GM06990 (cell line): ENCODE measurements around the gene PRDM11.

DNA sequence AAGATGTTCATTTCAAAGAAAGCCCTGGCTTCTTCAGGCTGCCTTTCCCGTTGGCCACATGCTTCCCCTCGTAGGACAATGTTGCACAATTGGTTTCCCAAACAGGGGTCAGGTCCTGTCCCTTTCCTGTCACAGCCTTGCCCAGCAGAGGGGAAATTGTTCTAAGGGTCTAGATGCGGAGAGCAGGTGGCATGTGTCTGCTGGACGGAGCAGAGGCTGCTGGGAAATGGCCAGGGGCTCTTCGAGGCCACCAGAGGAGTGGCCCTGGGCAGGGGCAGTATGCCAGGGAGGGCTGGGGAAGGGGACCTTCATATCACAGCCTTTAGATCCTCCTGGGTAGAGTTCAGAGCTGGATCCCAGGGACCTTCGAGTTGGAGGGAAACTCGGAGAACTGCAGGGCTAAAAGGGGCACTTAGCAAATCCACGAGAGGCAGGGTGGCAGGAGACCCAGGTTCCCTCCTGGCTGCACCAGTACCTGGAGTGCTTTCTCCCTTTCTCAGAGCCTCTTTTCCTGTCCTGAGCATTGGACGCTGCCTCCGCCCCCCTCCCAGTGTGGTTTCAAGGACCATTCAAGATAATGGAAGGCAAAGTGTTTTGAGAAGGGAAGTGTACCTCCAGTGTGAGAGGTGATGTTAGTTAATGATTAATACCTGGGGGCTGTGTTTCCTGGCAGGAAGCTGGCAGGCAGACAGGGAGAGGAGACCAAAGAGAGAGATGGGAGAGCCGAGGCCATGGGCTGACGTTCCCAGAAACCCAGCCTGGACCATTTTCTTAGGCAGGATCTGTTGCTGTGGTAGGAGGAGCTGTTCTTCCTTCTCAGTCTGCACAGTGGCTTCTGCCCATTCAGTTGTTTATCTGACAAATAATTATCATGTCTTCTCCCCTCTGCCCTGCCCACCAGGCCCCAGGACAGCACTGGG is 42.5 kb downstream of the C11orf96 start:
- RRBS = no CpG with 5 or more reads among the region's 12 CpGs

- RRBS = no CpG with 5 or more reads among the region's 6 CpGs
Measured at GRCh38 chr11:44067327-44067791, 1.3 kb downstream of the ACCS start.

GRCh38 chr11:44525727-44526306 is 39.6 kb upstream of the CD82 start:
- RRBS = 83% methylated on average over 6 of the region's 17 CpGs

- RRBS = 66% methylated on average over 2 of the region's 15 CpGs
Measured at GRCh38 chr11:44531146-44531760, 34.2 kb upstream of the CD82 start.

- RRBS = no CpG with 5 or more reads among the region's 9 CpGs
Measured at GRCh38 chr11:44567566-44568360, 2.3 kb downstream of the CD82 start.

- RRBS = 62% methylated on average over 3 of the region's 11 CpGs
Measured at GRCh38 chr11:44593000-44593648, 27.7 kb downstream of the CD82 start.

DNA sequence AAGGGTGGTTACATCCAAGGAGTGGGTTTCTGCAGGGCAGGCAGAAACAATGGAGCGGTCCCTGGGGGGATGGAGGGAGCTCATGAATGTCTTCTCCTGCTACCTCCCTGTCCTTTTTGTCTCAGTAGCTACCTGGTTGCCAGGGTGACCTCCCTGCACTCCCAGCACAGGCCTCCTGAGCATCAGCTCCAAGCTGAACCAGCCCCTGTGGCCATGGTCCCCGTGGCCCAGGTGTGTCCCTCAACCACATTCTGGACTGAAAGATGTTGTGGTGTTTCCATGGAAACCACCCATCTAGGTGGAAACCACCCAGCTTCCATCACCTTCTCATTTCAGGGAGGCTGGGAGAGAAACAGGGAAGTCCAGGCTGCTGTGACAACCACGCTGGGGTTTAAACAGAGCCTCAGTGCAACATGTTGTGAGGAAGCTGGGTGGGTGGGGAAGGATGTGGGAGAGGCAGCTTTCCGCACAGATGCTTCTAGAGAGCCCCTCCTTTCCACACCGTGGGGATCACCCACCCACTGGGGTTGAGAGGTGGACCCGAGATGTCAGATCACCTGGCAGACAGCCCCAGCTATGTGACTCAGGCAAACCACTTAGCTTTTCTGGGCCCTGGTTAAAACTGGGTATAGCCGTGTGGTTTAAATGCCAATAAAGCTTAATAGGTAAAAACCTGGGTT is 46.2 kb downstream of the CD82 start:
- RRBS = no CpG with 5 or more reads among the region's 7 CpGs

DNA sequence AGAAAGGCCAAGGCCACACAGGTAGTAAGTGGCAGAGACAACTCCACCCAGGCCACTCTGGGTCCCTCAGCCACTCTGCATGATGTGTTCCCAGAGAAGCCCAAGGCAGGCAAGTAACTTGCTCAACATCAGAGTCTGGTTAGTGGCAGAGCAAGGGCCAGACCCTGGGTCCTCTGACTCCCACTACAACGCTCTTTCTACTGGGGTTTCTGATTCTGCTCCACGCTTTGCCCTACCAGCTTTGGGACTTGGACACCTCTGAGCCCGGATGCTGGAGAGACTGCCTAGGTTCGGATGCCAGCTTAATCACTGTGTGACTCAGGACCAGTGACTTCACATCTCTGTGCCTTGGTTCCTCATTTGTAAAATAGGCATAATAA is 67.2 kb downstream of the TP53I11 start:
- RRBS = no CpG with 5 or more reads among the region's 4 CpGs

DNA sequence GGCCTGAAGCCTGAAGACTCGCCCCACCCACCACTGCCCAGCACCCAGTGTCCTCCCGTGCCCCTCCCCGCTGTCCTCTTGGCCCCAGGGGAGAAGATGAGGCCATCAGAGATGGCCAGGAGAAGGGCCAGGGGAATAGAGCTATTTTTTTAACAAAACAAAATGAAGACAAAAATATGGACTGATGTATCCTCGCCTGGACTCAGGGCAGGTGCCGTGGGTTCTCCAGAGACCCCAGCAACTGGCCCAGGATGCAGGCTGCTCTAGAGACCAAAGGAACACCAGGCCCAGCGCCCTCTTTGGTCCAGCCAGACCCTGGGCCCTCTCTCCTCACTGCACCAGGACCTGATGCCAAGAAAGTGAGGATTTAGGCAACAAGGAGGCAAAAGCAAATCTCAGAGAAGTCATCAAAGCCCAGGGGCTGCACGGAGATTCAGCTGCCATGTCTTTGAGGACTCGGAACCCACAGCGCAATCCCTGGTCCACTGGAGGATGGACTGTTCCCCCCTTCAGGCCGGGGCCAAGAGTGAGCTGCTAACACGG is 21.4 kb downstream of the TP53I11 start:
- RRBS = no CpG with 5 or more reads among the region's 11 CpGs

- RRBS = 76% methylated on average over 3 of the region's 12 CpGs
Measured at GRCh38 chr11:44939585-44939960, 11.1 kb downstream of the TP53I11 start.

DNA sequence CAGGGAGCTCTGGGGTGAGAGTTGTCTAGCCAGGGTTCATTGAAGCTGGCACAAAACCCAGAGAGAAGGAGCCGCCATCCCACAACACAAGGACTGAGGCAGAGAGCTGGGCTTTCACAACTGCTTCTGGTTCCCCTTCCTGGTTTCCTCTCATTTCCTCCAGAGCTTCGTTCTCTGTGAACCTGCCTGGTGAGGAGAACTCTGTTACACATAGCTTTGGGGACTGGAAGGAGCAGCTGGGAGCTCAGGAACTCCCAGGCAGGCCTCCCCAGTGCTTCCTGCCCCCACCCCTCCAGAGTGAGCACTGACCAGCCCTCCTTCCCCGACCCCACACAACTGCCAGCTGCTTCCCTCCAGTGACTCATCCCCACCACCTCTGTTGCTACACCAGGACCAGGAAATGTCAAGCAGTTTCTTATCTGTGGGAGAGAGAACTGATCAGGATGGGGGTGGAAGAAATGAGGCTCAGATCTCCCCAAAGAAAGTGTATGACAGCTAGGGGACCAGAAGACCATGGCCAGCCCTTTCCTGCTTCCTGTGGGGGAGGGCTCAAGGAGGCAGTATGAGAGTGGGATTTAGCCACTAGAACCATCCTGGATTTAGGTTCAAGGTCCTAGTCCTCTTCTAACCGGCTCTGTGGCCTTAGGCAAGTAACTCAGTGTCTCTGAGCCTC is 4.4 kb upstream of the TP53I11 start:
- RRBS = 0% methylated on average over 1 of the region's 4 CpGs

DNA sequence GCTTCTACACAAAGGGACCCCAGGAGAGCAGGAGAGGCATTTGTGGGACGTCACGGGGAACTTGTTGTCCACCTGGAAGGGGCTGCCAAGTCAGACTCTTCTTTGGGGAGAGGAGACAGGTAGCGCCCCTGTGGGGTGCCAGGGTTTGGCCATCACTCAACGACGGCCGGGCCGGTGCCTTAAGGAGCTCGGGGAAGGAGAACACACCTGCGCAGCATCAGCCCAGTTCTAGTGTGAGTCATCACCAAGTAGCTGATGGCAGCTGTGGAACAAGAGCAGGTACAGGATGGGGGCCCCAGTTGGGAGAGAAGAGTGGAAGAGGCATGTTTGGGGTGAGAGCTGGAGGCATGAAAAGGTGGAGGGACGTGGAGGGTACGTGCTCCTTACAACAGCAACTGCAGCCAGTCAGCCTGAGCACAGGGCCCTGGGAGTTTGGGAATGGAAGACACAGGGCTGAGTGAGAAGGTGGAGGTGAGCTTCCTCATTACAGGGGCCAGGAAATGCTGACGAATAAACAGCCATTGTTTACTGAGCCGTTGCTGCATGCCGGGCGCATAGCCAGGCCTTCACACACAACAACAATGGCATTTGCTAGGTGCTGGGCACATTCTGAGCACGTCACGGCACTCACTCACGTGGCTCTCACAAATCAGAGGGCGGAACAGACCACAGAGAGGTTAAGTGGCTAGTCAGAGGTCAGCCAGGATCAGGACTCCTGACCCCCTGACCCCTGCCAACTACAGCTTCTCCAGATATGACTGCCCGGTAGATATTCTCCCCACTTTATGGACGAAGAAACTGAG is 29.1 kb upstream of the TP53I11 start:
- RRBS = no CpG with 5 or more reads among the region's 21 CpGs

- RRBS = 3% methylated on average over 58 of the region's 143 CpGs
Measured at GRCh38 chr11:45146361-45147433, at the start of gene PRDM11. Gene PRDM11, plus strand, starts transcription at chr11:45146639.

- RRBS = no CpG with 5 or more reads among the region's 16 CpGs
Measured at GRCh38 chr11:45233789-45234188, 52.4 kb downstream of the SYT13 start.

DNA sequence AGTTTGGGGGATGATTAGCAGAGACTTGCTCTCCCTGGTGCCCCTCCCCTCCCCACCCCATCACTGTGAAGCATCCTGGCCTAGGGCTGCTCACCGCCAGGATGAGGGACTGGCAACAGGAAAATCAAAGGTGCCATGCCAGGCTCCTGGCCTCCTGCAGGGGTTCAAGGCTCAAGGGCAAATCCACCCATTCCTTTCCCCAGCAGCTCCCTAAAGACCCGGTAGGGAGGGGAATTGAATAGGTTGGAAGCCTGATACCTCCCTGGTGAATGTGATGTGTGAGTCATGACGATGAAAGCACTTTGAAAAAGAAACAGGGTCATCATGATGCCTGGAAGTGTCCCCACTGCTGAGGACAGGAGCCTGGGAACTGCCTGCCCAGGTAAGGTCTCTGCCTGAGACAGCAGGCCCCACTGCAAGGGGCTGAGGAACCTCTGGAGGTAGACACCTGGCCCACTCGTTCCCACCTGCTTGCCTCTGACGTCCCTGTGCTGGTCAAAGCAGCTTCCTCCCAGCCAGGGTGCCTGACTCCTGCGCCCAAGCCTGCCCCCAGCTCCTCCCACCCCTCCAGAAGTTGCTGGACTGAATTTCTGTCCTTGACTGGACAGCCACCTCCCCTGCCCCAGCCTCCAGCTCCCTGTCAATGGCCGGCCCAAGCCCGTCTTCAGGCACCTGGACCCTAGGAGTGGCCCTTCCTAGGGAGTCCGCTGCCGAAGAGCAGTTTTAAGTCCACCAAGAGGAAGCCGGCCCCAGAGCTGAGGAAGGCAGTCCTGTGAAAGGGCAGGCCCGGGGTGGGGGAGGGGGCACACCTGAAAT is 1.6 kb downstream of the CHST1 start:
- RRBS = 10% methylated on average over 5 of the region's 12 CpGs

- RRBS = no CpG with 5 or more reads among the region's 3 CpGs
Measured at GRCh38 chr11:45865917-45866539, 18.8 kb downstream of the CRY2 start.

DNA sequence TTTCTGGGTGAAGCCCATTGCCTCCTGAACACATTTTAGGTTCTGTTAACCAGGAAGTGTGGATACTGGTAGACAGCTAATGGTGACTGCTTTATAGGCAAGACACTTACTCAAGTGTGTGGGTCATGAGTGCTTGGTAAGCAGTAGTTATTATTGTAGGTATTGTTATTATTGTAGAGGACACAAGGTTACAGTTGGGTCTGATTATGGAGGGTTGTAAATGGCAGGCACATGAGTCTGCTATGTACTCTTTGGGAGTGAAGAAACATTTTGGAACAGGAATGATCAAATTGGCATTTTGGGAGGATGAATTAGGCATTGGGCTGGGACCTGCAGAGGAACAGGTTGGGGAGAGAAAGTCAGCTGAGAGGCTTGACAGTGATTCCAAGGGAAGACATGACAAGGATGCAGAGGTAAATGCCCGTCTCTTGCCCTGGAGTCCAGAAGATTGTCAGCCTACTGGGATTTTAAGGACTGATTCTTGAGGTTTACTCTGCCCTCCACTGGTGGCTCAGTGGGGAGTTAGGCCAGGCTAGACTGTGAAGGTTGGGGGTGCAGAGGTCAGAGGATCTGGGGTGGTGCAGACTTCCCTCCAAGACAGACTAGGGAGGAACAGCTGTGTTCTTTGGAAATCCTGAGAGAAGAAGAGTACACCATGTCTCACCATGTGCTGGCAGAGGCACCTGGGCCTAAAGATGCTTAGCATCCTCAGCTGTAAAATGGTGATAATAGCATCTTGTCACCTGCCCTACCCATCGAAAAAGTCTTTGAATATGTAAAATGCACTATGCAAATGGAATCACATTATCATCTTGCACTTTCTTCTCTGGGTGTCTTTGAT is 10.1 kb upstream of the MAPK8IP1 start:
- RRBS = no CpG with 5 or more reads among the region's 2 CpGs

DNA sequence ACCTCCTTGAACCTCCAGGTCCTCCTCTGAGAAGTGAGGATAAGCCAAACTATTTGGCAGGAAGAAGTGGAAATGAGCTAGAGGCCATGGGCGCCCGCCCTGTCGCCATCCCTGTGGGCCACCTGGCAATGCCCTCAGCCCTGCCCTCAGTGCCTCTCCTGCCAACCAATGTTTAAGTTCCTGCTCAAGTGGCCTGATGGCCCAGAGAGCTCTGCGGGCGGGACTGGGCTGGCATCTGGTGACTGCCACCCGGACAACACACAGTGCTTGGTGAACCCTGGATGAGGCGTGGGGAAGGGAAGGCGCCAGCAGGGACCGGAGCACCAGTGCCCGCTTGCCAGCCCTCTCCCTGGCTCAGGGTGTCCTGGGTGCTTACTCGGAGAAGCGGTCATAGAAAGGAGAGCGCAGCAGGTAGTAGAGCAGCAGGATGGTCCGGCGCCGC is 4.2 kb downstream of the PEX16 start:
- RRBS = 99% methylated on average over 5 of the region's 16 CpGs

DNA sequence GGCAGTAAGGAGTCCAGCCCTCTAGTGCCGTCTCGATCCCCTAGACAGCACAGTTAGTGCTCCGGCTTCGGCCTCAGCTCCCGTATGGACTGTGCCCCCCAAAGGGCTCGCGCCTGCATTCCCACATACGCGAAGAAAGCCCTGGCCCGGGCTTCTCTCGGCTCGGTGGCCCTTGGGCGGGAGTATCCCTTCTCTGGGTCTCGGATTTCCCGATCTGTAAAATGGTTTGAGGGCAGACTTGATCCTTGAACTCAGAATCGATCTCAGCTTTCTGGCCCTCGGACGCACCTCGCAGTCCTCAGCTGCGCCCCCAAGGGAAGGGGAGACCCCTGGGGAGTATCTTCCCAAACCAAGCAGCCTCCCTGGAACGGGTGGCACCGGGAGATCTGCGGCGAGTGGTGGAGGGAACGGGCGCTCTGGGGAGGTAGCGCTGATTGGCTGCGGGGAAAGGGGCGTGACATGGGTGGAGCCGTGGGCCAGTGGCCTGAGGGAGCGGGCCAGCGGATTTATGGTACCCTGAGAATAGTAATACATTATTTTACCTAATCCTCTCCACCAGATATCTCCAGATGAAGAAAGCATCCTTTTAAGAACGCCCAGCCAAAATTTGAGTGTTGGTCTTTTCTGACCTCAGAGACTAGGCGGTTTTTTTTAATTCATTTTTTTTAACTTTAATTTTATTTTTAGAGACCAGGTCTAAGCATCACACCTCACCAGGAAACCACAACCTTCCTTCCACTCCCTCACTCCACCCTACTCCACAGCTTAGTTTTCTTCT is 938 bp upstream of the PEX16 start:
- RRBS = 8% methylated on average over 6 of the region's 34 CpGs